Endothelial cell (in vitro differentiated cells): ENCODE measurements around a stretch of chr13.

DNA sequence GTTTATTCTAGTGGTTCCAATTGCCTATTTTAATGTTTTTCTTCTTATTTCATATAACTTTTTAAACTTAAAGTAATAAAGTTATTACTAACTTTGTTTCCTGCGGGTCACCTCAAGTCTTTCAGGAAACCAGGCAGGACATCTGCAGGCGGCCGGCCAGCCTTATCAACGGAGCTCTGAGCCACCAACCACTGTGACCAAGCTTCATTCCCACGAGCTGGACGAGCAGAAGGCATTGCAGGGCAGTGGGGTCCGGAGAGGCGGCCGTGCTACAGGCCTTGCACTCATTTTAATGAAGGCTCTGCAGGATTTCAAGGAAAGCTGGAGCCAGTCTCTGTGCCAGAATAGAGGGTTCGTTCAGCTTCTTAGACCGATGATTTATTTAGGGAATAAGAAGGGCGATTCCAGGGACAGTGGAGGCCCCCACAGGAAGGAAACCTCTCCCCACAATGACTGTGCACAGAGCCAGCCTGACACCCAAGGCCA, 75.2 kb downstream of the RASA3 start:
- PRO-cap = unidirectional peak, plus-strand start at position 168 of the sequence; unidirectional peak, plus-strand start at position 207 of the sequence

GRCh38 chr13:114099043-114099627, 33.3 kb downstream of the RASA3 start:
- PRO-cap = no peak

- PRO-cap = no peak
Measured at GRCh38 chr13:114110426-114111090, 21.9 kb downstream of the RASA3 start.

DNA sequence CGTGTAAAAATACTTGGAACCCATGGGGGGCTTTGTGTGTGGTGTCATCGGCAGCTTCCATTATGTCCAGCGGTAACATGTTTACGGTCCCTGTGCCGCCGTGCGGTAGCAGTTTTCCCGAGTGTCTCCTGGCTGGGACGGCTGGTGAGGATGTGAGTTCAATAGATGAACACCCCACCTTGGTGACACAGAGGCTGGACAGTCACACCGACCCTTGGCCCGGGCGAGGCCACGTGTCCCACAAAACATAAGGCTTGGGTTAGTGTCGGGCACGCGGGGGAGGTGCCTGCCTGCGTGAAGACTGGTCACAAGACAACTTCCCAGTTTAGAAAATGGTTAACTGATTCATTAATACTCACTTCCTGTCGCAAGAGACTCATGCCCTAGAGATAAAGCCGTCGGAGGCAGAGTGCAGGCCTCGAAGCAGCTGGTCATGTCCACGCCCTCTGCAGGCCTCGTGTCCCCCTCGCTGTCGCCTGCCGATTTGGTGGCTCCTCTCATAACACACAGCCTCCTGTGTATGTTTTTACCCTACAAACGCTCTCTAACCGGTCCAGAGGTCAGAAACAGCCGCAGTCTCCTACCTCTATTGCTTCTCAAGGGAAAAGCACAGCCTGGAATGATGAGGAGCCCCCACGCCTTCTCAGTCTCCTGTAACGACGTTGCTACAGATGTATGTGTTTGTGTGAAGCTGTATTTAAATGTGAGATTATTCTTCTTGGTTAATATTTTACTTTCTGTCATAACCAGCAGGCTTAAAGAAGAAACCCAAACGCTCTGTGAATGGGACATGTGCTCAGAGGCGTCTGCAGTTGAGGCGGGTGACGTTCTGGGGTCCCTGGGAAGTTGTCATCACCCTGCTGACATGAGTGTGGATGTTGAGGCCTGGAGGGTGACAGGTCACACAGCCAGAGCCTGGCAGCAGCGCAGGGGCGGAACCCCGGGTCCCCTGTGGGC, 17.0 kb downstream of the RASA3 start:
- PRO-cap = no peak

DNA sequence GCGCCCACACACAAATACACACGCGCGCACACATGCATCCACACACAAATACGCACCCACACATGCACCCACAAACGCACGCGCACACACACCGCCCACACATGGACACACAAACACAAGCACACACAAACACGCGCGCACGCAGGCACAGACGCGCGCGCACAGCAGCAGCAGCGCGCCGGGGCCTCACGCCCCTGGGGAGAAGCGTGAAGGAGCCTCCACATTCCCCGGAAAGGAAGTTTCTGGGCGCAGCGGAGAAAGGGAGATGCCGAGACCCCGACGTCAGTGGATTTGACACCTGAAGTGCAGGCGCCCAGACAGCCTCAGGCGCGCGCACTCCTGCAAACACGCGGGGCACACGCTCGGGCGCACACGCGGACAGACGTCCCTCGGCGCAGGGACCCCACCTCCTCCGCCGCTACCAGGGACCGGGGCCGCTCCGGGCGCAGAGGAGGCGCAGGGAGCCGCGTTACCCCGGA, 634 bp downstream of the RASA3 start:
- PRO-cap = bidirectional peak, plus-strand start at position 223 of the sequence, minus-strand start at position 234 of the sequence; bidirectional peak, plus-strand start at position 344 of the sequence, minus-strand start at position 293 of the sequence

GRCh38 chr13:114134436-114135017, 2.1 kb upstream of the RASA3 start:
- PRO-cap = no peak

GRCh38 chr13:114143677-114144319, 11.4 kb upstream of the RASA3 start:
- PRO-cap = no peak

- PRO-cap = bidirectional peak, plus-strand start at chr13:114281977, minus-strand start at chr13:114281843; bidirectional peak, plus-strand start at chr13:114282092, minus-strand start at chr13:114282099
Measured at GRCh38 chr13:114281711-114282284, 397 bp downstream of the UPF3A start.

- PRO-cap = no peak
Measured at GRCh38 chr13:114285752-114286652, 4.6 kb downstream of the UPF3A start.

- PRO-cap = no peak
Measured at GRCh38 chr13:114296278-114296973, 15.0 kb downstream of the UPF3A start.

GRCh38 chr13:114334125-114334729, 19.9 kb downstream of the CHAMP1 start:
- PRO-cap = no peak